Adrenal gland (tissue), 7 donors: Measurements from ENCODE around the genes ZNF805, ZNF543, TRAPPC2B, ZNF17, ZNF154, ZNF606 and ZNF274.

GRCh38 chr19:56613437-56614138 lies 18.5 kb downstream of the ZNF71 start:
- PRO-cap, 3 experiments = no peak in any of the 3 experiments
- RAMPAGE, long total RNA, 4 experiments = no peak in any of the 4 experiments
- RRBS = no CpG with 5 or more reads among the region's 7 CpGs

GRCh38 chr19:56952160-56952522 lies 111.6 kb upstream of the PEG3 start:
- PRO-cap, 3 experiments = no peak in any of the 3 experiments
- RAMPAGE, long total RNA, 4 experiments = no peak in any of the 4 experiments
- RRBS = no CpG with 5 or more reads among the region's 6 CpGs

- PRO-cap, 3 experiments = peak in 1 of 3 experiments; most common plus-strand start chr19:56994905 (in 1)
- RAMPAGE, long total RNA, 4 experiments = no peak in any of the 4 experiments
- RRBS = no CpG with 5 or more reads among the region's 25 CpGs
Measured at GRCh38 chr19:56994156-56995028, 125.4 kb upstream of the USP29 start.

- PRO-cap, 3 experiments = peak in 3 of 3 experiments; most common plus-strand start chr19:57172259 (in 2); most common minus-strand start chr19:57172514 (in 2)
- RAMPAGE, long total RNA, 4 experiments = no peak in any of the 4 experiments
- RRBS = 6% methylated on average over 18 of the region's 109 CpGs
Measured at GRCh38 chr19:57171700-57172715, 4.7 kb upstream of the DUXA start.

- PRO-cap, 3 experiments = no peak in any of the 3 experiments
- RAMPAGE, long total RNA, 4 experiments = no peak in any of the 4 experiments
- RRBS = no CpG with 5 or more reads among the region's 7 CpGs
Measured at GRCh38 chr19:57193703-57194806, 2.8 kb downstream of the ZNF264 start.

DNA sequence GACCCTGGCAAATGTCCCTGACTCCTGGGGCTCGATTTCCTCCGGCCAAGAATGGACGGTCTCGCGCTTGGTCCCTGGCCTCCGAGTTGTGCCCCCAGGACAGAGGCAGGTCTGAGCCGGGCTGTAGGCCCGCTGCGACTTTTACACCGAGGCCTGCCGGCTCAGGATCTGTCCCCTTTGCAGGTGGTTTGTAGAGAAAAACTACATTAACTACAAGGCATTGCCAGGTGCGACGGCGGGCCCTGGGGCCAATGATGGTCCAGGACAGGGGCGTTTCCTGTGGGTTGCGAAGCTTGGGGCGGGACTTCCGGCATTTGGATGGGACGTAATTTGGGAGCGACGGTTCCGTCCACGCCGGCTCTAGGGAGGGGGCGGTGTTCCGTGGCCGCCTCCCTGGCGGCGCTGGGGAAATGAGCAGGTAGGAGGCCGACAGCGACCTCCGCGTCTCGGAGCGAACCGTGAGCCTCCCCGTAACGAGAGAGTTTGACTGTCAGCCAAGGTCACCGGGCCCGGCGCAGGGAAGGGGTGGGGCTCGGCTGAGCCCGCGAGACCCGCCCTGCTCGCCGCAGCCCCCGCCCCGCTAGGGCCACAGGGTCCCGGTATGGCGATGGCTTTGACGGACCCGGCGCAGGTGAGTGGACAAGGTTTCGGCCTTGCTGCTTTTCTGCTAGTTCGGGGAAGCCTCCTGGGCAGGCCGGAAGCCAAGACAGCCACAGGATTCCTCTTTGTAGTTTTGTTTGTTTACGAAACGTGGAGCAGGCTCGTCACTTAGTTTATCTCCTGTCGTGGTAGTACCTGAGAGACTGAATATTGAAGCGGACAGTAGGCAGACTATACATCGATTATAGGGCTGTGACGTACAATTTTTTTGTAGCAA lies at the start of gene ZNF805:
ZNF805 (plus strand) TSS at position 342 of the 877 bp plus-strand sequence.
- PRO-cap, 3 experiments = peak in 3 of 3 experiments; most common plus-strand start position 390 of the sequence (in 3); most common minus-strand start position 179 of the sequence (in 3)
- RAMPAGE, long total RNA, 4 experiments = start-site peak on the plus strand in 3 of 4 experiments, centred at positions 370 to 596 of the sequence, 31 to 500 reads per replicate
- RRBS = 2% methylated on average over 19 of the region's 64 CpGs

DNA sequence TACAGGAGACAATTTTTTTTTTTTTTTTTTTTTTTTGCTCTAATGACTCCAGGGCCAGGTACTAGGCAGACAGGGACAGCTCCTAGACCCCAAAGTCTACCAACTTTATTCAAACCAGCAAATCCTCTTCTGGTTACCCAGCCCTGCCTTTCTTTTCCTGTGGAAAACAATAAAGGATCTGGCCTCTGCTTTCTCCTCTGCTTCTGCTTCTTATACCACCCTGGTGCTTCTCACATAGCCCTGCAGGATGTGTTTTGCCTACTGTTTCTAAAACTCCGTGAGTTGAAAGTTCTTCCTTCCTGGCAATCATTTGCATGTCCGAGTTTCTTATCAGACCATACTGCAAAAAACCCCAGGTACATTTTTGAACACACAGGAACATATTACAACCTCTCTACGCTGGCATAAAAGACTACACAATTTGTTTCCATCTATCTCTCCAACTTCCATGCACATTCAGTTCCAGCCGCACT lies 10.5 kb upstream of the ZNF460 start:
- PRO-cap, 3 experiments = no peak in any of the 3 experiments
- RAMPAGE, long total RNA, 4 experiments = no peak in any of the 4 experiments
- RRBS = no CpG with 5 or more reads among the region's 4 CpGs

- PRO-cap, 3 experiments = peak in 3 of 3 experiments; most common plus-strand start chr19:57320511 (in 2); most common minus-strand start chr19:57320344 (in 3)
- RAMPAGE, long total RNA, 4 experiments = start-site peak on the plus strand in 4 of 4 experiments, at chr19:57320464-57320551 at its widest, 54 to 91 reads per replicate
- RRBS = no CpG with 5 or more reads among the region's 74 CpGs
Measured at GRCh38 chr19:57320011-57321372, at the start of gene ZNF543. ZNF543 (plus strand) TSS chr19:57320472.

DNA sequence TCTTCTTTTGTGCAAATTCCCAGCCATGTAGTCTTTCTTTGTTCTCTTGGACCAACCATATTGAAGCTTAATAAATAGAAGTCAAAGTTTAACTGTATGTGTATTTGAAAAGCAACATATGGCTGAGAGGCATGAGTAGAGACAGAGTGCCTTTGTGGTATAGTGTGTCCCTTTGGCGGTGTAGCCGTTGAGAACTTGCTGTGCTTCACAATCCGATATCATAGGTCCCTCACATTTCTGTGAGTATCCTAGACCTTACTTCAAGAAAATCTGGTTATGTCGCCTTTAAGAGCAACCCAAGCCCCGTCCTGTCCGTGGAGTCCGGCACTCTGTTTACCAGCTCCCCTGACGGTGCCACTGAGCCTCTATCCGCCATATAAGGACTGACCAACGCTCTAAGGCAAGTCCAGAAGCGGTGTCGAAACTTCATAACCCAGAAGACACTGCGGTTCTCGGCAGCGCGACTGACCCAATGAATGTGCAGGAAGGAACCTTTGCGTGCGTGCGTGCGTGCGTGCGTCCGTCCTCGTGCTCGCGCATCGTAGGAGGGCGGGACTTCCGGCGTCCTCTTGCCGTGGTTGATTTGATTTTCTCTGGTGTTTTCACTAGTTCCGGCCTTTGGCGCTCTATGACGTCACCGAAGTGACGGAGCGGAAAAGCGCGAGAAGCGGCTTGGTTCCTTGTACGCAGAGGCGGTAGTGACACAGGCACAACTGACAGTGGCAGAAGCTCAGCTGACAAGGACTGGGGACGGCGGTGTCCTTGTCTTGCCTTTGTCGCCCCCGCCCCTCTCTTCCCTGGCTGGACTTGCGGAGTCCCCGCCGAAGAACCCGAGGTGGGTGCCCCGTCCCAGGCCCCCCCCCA lies at the start of gene TRAPPC2B:
TRAPPC2B (plus strand) TSS at position 683 of the 864 bp plus-strand sequence.
- PRO-cap, 3 experiments = peak in 3 of 3 experiments; most common plus-strand start position 725 of the sequence (in 2); most common minus-strand start position 385 of the sequence (in 3)
- RAMPAGE, long total RNA, 4 experiments = start-site peak on the plus strand in 4 of 4 experiments, centred at positions 640 to 692 of the sequence, 25 to 588 reads per replicate
- RRBS = no CpG with 5 or more reads among the region's 51 CpGs

GRCh38 chr19:57410723-57411779 lies at the start of gene ZNF17:
ZNF17 (plus strand) TSS chr19:57411161.
- PRO-cap, 3 experiments = peak in 3 of 3 experiments; most common plus-strand start chr19:57411163 (in 1); most common minus-strand start chr19:57411011 (in 3)
- RAMPAGE, long total RNA, 4 experiments = start-site peak on the plus strand in 2 of 4 experiments, at chr19:57411147-57411173 at its widest, 14 to 39 reads per replicate
- RRBS = no CpG with 5 or more reads among the region's 62 CpGs

GRCh38 chr19:57547549-57548077 lies 12.1 kb downstream of the ZNF550 start:
- PRO-cap, 3 experiments = no peak in any of the 3 experiments
- RAMPAGE, long total RNA, 4 experiments = no peak in any of the 4 experiments
- RRBS = 96% methylated on average over 2 of the region's 8 CpGs

DNA sequence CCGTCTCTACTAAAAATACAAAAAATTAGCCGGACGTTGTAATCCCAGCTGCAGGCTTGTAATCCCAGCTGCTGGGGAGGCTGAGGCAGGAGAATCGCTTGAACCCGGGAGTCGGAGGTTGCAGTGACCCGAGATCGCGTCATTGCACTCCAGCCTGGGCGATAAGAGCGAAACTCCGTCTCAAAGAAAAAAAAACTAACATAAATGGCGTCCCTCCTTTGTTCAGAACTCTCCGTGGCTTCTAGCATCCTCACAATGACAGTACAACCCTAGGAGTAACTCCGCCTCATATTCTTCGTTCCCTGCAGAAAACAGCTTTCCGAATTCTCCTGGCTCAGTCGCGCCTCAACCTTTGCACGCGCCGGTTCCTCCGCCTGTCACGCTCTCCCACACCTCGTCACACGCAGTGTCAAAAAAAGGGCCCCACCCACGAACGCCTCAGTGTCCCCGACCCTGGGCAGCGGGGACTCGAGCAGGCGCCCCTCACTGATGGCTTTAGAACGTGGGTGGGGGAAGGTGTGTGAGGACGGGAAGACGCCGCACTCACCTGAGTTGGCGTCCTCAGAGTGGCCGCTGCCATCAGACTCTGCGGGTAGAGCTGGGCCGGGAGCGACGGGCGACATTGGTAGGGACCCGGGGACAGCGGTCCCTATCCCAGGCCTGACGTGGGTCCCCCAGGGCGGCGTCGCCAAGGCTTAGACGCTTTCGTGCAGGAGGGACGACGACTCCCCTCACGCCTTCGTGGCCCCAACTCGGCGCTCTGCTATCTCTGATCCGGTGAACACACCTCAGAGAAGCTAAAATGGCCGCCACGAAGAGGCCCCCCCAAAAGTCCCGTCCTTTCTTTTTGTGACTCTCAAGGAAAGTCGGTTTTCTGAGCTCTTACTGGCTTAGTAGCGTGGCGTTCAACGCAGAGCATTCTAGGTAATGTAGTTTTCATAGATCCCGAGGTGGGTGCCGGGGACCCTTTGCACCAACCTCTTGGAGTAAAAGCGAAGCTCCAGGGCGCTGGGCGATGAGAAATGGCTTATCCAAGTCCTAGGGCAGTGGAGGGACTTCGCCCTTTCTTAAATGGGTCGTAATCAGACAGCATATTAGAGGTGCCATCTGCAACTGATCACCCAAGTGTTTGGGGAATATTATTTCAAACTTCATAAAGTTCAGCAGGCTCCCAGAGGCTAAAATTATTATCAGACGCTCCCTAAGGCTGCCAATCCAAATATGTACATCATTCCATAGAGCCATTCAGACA lies at the start of gene ZNF154:
ZNF154 (minus strand) TSS at position 813 of the 1,252 bp plus-strand sequence.
- PRO-cap, 3 experiments = peak in 3 of 3 experiments; most common plus-strand start position 337 of the sequence (in 3); most common minus-strand start position 762 of the sequence (in 3)
- RAMPAGE, long total RNA, 4 experiments = start-site peak on the minus strand in 3 of 4 experiments, centred at positions 797 to 829 of the sequence, 12 to 41 reads per replicate
- RRBS = 16% methylated on average over 2 of the region's 73 CpGs

GRCh38 chr19:57787206-57788357 lies 18.1 kb downstream of the ZNF586 start:
- PRO-cap, 3 experiments = no peak in any of the 3 experiments
- RAMPAGE, long total RNA, 4 experiments = no peak in any of the 4 experiments
- RRBS = 100% methylated on average over 1 of the region's 22 CpGs

GRCh38 chr19:57812685-57813484 lies 1.8 kb downstream of the ZNF552 start:
- PRO-cap, 3 experiments = no peak in any of the 3 experiments
- RAMPAGE, long total RNA, 4 experiments = no peak in any of the 4 experiments
- RRBS = no CpG with 5 or more reads among the region's 8 CpGs

DNA sequence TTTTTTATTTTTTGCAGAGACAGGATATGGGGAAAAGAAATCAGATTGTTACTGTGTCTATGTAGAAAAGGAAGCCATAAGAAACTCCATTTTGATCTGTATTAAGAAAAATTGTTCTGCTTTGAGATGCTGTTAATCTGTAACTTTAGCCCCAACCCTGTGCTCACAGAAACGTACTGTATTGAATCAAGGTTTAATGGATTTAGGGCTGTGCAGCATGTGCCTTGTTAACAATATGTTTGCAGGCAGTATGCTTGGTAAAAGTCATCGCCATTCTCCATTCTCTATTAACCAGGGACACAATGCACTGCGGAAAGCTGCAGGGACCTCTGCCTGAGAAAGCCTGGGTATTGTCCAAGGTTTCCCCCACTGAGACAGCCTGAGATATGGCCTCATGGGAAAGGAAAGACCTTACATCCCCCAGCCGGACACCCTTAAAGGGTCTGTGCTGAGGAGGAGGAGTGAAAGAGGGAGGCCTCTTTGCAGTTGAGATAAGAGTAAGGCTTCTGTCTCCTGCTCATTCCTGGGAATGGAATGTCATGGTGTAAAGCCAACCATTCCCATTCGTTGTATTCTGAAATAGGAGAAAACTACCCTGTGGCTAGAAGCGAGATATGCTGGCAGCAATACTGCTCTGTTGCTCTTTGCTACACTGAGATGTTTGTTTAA lies 1.0 kb upstream of the ZNF587B start:
- PRO-cap, 3 experiments = no peak in any of the 3 experiments
- RAMPAGE, long total RNA, 4 experiments = no peak in any of the 4 experiments
- RRBS = no CpG with 5 or more reads among the region's 6 CpGs

DNA sequence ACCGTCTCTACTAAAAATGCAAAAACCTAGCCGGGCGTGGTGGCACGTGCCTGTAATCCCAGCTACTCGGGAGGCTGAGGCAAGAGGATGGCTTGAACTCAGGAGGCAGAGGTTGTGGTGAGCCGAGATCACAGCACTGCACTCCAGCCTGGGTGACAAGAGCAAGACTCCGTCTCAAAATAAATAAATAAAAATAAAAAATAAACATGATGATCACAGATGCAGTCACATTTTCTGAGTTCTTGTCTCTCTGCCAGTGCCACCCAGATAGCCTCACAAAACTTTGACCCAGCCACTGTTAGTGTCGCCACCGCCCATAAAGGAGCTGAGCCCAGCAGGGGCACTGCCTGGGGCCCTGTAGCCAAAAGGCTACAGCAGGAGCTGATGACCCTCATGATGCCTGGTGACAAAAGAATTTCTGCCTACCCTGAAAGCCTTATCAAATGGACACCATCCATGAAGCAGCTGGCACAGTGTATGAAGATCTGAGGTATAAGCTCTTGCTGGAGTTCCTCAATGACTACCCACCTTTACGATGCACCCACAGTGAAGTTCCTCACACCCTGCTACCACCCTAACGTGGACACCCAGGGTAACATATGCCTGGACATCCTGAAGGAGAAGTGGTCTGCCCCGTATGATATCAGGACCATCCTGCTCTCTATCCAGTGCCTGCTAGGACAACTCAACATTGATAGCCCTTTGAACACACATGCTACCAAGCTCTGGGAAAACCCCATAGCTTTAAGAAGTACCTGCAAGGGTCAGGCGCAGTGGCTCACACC lies 18.2 kb downstream of the ZNF587 start:
- PRO-cap, 3 experiments = no peak in any of the 3 experiments
- RAMPAGE, long total RNA, 4 experiments = no peak in any of the 4 experiments
- RRBS = no CpG with 5 or more reads among the region's 13 CpGs

DNA sequence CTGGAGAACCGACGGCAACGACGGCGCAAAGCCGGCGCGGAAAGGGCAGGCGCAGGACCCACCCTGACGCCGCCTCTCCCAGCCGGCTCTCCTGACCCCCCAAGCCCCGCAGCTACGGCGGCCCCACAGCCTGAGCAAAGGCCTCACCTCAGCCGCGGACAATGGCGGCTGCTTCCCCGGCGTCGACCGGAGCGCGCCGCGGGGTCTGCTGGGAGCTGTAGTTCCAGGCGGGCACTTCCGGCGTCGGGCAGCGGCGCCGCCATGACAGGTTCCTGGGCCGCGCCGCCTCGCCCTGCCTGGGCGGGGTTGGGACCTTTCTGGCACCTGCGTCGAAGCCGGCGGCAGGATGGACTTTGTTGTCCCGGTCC lies at the start of gene ZNF606:
ZNF606 (minus strand) TSS at position 188 of the 368 bp plus-strand sequence.
- PRO-cap, 3 experiments = peak in 3 of 3 experiments; most common plus-strand start position 234 of the sequence (in 3); most common minus-strand start position 163 of the sequence (in 3)
- RAMPAGE, long total RNA, 4 experiments = start-site peak on the plus strand in 2 of 4 experiments, centred at positions 263 to 274 of the sequence, 15 to 37 reads per replicate; start-site peak on the minus strand in 1 of 4 experiments, centred at position 177 of the sequence, 41 reads per replicate
- RRBS = 1% methylated on average over 34 of the region's 43 CpGs

DNA sequence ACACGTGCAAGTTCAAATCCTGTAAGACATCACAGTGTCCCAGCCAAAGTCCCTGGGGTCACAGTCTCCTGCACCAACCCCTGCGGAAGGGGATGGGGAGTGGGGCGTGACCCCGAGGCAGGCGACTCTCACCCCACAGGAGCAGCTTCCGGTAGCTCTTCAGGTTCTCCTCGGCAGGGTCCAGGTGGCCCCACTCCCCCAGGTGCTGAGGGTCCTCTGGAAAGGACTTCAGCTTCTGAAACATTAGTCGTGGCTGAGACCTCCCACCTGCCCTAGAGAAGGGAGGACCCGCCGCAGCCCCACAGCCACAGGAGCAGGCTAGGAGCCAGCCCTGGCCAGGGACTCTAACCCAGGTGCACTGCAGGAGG lies 11.3 kb downstream of the ZSCAN18 start:
- PRO-cap, 3 experiments = no peak in any of the 3 experiments
- RAMPAGE, long total RNA, 4 experiments = no peak in any of the 4 experiments
- RRBS = no CpG with 5 or more reads among the region's 10 CpGs

GRCh38 chr19:58182505-58183549 lies at the start of gene ZNF274:
ZNF274 (plus strand) TSS chr19:58183061.
- PRO-cap, 3 experiments = peak in 3 of 3 experiments; most common plus-strand start chr19:58183424 (in 3); most common minus-strand start chr19:58182798 (in 3)
- RAMPAGE, long total RNA, 4 experiments = start-site peak on the plus strand in 2 of 4 experiments, at chr19:58183417-58183431 at its widest, 64 to 72 reads per replicate
- RRBS = 3% methylated on average over 23 of the region's 77 CpGs

GRCh38 chr19:58212496-58213005 lies 16.2 kb upstream of the ZNF544 start:
- PRO-cap, 3 experiments = peak in 1 of 3 experiments; most common plus-strand start chr19:58212875 (in 1)
- RAMPAGE, long total RNA, 4 experiments = no peak in any of the 4 experiments
- RRBS = no CpG with 5 or more reads among the region's 12 CpGs